REH cell (cell line): ENCODE measurements around a stretch of chr9.

- PRO-cap = no peak
Measured at GRCh38 chr9:39464365-39464970, 109.0 kb downstream of the SPATA31A1 start.

DNA sequence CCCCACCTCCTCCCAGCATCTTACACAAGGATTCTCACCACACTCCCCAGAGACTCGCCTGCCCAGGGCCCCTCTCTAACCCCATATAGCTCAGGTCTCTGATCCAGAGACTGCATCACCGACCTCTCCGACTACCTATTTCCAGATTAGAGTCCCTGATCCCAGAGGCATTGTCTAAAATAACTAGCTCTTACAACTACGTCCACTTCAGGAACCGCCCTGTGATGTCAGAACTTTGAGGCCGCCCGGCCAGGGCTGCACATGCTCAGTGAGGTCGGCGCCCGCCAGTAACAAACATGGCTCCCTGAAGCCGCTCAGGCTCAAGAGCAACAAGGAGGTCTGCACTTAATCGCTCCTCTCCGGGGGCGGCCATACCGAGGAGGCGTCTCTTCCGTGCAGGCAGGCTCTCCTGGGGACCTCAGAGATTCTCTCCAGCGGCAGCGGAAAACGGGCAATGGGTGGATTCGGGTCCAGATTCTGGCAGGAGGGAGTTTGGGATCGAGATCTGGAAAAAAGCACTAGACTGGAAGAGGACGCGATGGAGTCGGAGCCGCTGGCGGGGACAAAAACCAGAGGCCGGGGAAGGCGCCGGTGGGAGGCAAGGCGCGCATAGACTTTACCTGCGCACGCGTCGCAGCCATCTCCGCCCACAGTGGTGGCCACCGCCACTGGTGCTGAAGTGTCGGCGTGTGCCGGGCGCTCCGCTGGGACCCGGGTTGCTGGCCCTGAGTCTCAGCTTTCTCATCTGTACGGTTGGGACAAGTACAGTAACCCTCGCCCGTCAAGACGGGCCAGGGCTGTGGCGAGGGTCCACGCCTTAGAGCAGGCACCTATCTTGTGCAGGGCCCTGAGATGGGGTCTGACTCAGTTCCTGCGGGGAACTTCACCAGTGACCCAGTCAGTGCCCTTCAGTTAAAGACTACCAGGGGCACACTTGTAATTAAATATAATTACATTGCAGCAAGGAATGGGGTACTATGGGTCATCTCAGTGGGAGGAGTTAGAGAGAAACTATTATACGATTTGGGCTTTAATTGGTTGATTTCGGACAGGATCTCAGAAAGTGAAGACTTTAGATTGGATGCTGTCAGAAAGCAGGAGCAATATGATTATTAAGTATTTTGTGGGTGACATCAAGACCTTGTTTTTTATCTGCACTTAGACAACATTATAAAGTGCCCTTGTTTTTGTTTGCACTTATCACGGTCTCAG is 454.0 kb downstream of the SPATA31A1 start:
- PRO-cap = bidirectional peak, plus-strand start at position 372 of the sequence, minus-strand start at position 181 of the sequence; bidirectional peak, plus-strand start at position 650 of the sequence, minus-strand start at position 691 of the sequence; bidirectional peak, plus-strand start at position 867 of the sequence, minus-strand start at position 750 of the sequence; unidirectional peak, minus-strand start at position 921 of the sequence

DNA sequence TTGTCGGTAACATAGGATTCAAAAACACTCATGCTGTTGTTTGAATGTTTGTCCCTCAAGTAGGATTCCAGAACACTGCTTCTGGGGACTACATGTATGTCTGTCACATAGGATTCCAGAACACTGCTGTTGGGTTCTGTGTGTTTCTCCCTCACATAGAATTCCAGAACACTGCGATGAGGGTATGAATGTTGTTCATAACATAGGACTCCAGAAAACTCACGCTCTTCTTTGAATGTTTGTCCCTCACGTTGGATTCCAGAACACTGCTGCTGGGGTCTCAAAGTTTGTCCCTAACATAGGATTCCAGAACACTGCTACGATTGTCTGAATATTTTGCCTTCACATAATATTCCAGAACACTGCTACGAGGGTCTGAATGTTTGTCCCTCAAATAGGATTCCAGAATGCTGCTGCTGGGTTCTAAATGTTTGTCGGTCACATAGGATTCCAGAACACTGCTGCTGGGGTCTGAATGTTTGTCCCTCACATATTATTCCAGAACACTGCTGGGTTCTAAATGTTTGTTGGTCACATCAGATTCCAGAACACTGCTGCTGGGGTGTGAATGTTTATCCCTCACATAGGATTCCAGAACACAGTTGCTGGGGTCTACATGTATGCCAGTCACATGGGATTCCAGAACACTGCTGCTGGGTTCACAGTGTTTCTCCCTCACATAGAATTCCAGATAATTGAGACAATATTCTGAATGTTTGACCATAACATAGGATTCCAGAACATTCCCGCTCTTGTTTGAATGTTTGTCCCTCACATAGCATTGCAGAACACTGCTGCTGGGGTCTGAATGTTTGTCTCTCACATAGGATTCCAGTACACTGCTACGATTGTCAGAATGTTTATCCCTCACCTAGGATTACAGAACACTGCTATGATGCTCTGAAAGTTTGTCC is 202.1 kb downstream of the FOXD4L6 start:
- PRO-cap = no peak

- PRO-cap = no peak
Measured at GRCh38 chr9:40938965-40940030, 189.2 kb downstream of the FOXD4L6 start.

DNA sequence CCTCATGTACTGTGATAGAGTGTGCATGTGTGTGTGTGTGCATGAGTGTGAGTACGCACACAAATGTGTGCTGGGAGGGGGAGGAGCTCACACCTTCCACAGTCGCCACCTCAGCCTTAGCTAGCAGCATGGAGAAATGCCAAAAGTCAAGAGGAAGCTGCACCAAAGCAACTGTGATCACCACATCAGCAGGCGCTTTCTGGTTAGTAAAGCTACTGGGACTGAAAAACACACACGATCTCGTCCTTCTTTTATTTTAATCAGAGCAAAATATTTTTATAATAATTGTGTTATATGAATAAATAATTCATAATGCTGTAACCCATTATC is 63.9 kb downstream of the FOXD4L6 start:
- PRO-cap = bidirectional peak, plus-strand start at position 206 of the sequence, minus-strand start at position 118 of the sequence

GRCh38 chr9:41150234-41150578 is 21.7 kb upstream of the FOXD4L6 start:
- PRO-cap = no peak

GRCh38 chr9:41273724-41274443 is 84.8 kb upstream of the ZNG1F start:
- PRO-cap = unidirectional peak, minus-strand start at chr9:41273989

GRCh38 chr9:62800501-62800957 is 1610.7 kb downstream of the SPATA31A7 start:
- PRO-cap = no peak

DNA sequence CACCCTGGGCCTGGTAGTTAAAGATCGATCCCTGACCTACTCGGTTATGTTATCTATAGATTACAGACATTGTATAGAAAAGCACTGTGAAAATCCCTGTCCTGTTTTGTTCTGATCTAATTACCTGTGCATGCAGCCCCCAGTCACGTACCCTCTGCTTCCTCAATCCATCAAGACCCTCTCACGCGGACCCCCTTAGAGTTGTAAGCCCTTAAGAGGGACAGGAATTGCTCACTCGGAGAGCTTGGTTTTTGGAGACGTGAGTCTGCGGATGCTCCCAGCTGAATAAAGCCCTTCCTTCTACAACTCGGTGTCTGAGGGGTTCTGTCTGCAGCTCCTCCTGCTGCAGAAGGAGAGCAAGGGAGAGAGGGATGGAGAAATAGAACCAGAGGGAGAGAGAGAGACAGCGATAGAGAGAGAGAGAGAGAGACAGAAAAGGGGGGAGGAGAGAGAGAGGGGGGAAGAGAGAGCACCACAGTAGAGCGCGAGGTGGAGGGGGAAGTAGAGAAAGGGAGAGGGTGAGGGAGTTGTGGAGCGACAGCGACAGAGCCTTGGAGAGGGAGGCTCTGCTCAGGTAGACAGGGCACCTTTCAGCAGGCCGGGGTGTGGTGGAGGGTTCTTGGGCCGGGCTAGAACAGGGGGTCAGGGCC is 1611.2 kb downstream of the SPATA31A7 start:
- PRO-cap = no peak

DNA sequence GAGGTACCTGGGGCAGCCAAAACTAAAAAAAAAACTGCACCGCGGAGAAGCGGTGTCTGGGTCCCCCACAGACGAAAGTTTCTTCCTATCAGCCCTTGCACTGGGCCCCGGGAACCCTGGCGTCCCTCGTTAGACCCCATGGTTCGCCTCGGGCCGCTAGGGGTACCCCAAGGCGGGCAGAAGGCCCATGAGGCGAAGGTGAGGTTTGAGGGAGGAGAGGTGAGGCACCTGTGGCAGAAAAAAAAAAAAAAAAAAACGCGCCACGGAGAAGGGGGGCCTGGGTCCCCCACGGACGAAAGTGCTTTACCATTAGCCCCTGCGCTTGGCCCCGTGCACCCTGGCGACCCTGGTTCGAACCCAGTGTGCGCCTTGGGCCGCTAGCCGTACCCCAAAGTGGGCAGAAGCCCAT is 1576.2 kb downstream of the FOXD4L5 start:
- PRO-cap = no peak

DNA sequence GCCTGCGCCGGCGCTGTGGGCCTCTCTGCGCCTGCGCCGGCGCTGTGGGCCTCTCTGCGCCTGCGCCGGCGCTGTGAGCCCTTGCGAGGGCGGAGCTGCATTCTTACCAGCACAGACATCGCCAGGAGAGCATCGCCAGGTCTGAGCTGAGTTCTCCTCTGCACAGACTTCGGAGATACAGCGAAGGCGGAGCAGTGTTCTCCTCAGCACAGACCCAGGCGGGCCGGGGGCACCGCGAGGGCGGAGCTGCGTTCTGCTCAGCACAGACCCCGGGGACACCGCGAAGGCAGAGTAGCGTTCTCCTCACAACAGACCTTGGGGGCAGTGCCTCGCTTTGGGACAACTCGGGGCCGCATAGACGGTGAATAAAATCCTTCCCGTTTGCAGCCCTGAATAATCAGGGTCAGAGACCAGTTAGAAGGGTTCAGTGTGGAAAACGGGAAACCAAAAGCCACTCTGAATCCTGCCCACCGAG is 1268.1 kb downstream of the FOXD4L5 start:
- PRO-cap = no peak

DNA sequence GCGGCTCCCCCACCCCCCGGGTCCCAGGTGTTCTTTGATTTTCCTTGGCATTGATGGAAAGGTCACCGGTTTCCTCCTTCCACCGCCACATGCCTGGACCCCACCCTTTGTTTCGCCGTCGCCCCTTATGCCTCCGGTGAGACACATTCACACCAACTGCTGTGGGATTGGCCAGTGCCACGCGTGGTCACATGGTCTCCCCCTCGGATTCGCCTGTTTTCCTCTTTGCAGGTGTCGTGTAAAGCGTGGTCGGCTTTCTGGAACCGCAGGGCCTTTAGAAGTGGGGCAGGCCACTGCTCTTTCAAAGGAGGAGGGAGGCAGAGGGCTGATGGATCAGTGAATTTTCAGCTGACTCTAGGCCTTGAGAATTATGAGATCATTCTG is 101.2 kb upstream of the FOXD4L5 start:
- PRO-cap = unidirectional peak, minus-strand start at position 158 of the sequence

DNA sequence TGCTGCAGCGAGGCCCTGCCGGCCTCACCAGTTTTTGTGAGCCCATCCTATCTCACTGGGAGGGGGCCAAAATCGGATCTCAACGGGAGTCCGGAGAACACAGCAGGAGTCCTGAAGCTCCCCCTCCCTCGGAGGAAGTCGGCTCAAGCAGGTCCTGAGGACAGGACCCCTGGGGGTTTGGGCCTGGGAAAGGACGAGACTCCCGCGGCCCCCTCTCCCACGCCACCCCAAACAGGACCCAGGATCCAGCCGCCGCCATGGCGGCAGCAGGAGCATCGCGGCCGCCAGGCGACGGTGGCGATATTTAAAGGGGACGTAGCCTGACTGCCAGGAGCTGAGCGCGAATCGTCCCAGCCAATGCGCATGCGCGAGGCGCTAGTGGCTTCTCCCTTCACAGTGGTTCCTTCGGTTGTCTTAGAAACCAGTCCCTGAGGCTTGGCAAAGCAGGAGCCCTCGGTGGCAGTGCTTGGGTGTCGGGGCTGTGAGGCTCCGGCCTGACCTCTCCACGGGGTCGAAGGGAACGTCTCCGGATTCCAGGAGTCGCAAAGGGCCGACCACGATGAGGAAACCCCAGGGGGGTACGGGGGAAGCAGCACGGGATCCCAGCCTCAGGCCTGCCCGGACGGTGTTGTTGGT is 101.7 kb upstream of the FOXD4L5 start:
- PRO-cap = no peak

- PRO-cap = no peak
Measured at GRCh38 chr9:66812816-66813340, 87.6 kb upstream of the ZNF658 start.

GRCh38 chr9:67859035-67859374 is 274 bp downstream of the ANKRD20A1 start:
- PRO-cap = no peak

DNA sequence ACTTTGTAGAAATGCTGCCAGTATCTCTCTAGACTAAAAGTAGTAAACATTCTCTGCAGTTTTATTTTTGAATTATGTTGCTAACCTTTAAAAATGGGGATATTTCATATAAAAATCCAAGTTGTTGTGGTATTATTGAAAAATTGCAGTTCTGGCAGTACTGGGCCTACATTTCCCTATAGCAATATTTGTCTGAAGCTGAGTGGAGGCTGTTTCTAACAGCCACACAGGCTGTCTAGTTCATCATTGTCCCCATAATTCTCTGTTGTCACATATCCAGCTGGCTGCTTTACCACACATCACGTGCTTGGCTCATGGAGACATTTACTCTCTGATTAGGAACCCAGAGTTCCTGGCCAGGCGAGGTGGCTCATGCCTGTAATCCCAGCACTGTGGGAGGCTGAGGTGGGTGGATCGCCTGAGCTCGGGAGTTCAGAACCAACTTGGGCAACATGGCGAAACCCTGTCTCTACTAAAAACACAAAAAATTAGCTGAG is 81.3 kb downstream of the PGM5 start:
- PRO-cap = no peak

GRCh38 chr9:68454508-68454930 is 86.2 kb downstream of the TMEM252 start:
- PRO-cap = no peak

DNA sequence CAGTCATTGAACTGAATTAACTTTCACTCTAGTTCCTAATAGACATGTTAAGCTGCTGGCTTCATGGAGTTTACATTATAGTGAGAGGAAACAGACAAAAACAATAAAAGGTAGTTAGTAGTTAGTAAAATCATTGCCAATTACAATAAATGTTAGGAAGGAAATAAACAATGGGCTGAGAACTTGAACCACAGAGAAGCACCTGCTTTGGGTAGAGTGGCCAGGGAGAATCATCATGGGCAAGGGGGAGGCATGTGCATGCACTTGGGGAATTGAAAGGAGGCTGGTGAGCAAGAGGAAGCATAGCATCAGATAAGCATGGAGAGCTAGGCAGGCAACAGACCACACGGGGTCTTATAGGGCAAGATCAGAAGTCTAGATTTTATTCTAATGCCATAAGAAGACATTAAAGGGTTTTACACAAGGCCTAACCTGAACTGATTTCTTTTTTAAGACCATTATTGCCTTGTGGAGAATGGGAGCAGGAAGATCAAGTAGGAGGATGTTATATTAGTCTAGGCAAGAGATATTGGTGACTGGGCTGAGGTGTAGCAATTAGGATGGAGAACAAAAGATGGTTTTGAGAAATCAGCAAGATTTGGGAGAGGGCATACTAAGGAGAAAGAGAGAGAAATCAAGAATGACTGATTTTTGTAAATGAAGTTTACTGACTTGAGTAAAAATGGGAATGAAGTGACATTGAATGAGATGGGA is 18.6 kb downstream of the PABIR1 start:
- PRO-cap = no peak

DNA sequence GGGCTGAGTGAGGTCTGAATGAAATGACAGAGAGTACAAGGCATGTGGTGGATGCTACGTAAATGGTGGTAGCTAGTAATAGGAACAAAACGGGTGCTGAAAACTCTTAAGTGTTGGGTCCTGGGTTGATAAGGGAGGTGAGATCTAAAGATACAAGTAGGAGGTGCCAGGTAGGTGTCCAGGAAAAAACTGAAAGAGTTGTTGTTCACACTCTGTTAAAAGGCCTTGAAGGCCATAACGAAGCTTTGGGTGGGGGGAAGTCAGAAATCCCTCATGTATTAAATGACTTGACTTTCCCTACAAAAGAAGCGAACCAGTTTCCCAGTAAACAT is 2.1 kb downstream of the TJP2 start:
- PRO-cap = no peak

GRCh38 chr9:69181735-69182445 is 7.8 kb downstream of the TJP2 start:
- PRO-cap = no peak